Panc1 (cell line): Measurements from ENCODE around the gene REG4.

DNA sequence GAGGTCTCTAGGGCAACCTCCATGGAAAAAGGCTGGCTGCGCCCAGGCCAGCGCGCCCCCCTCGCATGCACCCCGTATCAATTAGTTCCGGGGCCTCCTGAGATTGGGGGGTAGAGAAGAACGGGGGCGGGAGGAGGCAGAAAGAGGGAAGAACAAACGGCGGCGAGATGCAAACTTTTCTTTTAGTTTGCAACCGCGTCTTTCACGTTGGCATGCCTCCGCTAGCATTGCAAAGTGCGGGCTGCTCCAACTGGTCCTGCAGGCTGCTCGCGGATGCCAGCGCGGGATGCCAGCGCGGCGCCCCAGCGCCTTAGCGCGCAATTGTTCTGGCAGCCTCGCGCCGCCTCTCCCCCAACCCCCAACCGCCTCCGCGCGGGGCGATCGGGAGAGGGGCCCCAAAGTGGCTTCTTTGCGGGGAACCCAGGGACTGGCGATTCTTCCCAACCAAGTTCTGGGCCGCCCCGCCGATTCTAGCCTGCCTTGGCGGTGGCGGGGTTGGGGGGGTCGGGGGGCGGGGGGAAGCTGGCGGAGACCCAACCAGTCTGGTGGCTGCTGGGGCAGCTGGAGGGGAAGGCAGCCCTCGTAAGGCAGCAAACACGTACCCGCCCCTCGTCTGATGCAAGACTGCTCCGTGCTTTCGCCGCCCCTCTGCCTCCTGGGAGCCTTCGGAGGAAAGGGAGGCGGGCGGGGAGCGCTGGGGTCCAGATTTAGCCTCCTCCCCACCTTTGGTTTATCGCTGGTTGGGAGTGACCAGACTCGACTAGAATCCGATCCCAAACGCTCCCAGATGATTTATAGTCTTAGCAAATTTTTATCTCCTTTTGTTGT lies 663 bp downstream of the PHGDH start:
- RRBS, 2 experiments, result no CpG with 5 or more reads among the region's 60 CpGs

DNA sequence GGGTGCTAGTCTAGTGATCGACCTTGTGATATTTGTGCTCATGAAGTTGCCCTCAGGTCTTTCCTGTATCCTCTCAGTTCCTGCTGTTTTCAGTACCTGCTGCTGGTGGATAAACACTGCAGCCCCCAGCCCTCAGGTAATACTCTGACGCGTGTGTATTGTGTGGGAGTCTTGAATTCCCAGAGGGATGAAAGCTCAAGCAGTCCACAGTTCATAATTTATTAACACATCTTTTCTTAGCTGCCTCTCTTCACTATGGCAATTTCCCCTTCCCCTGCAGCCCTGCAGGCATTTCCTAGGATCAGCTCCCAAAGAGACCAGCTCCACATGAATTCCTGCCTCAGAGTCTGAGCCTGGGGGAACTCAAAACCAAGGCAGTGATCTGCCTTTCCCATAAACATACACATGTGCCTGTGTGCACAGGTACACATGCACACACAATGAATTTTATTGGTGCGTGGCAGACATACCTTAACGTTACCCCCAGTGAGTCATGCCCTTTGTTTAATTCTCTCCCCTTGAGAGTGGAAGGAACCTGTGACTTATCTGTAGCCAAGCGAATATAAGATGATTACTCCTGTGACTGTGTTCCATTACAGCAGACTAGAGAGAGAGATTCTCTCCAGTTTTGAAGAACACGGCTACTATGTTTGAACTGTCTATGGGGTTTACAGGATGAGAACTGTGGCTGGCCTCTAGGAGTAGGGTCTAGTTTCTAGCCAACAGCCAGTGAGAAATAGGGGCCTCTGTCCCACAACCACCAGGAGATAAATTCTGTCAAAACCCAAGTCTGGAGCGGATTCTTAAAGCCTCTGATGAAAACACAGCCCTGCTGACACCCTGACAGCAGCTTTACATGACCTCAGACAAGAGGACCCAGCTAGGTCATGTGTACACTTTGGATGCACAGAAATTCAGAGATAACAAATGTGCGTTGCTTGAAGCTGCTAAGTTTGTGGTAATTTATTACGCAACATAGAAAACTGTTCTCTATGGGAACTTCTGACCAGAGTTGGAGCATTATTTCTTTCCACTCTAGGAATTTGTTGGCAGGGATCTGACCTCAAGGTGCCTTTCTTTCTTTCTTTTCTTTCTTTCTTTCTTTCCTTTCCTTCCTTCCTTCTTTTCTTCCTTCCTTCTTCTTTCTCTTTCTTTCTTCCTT lies 14.3 kb upstream of the HMGCS2 start:
- RRBS, 2 experiments, result no CpG with 5 or more reads among the region's 10 CpGs

GRCh38 chr1:119783840-119784530 lies 15.3 kb upstream of the HMGCS2 start:
- RRBS, 2 experiments, result no CpG with 5 or more reads among the region's 5 CpGs

DNA sequence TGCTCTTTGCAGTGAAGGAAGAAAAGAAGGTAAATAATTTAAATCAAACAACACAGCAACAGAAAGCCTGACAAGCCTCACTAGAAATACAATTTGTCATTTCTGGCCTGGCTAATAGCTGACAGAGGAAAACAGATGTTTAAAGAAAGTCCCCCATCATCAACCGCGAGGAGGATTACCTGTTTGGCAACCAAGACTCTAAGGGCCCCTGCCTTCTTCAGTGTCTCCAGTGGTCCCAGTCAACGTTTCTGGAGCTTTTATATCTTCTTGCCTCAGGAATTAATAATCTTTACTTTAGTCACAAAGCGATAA lies at the start of gene REG4:
Gene REG4, minus strand, starts transcription at position 231 of the 312 bp plus-strand sequence.
- RRBS, 2 experiments, result no CpG with 5 or more reads among the region's 4 CpGs

DNA sequence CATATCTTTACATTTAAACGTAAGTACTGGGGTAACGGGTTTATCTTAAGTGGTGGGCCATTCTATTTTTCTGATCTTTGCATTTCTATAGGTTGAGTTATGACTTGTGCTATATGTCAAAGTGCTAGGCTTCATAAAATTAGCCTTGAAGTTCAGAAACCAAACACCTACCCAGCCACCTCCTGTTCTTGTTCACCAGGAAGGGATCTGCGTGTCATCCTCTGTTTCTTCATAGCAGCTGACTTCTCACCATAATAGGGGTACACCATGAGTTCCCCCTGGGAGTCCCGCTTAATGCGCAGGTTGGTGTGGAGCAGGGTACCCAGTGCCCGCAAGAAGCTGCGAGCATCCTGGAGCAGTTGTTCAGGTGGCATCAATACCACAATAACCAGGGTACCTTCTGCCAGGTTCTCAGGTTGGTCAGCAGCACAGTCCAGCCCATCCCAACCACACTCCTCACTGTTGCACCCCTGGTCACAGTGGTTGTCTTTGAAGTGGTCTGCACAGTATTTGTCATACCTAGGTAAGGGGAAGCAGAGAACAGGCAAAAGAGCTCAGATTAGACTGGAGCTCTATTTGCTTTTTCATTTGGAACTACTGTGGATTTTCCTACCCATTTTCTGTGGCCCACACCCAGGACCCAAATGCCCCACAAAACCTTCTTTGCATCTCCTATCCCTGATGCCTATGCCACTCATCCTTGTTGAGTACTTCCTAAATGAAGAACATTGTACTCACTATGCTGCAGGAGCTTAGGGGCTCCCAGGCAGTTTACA lies 27.3 kb upstream of the ADAM30 start:
- RRBS, 2 experiments, result no CpG with 5 or more reads among the region's 7 CpGs

GRCh38 chr1:119980078-119980486 lies 83.8 kb upstream of the ADAM30 start:
- RRBS, 2 experiments, result no CpG with 5 or more reads among the region's 5 CpGs

GRCh38 chr1:120068788-120069064 lies 736 bp downstream of the NOTCH2 start:
- RRBS, 2 experiments, result no CpG with 5 or more reads among the region's 23 CpGs

- RRBS, 2 experiments, result no CpG with 5 or more reads among the region's 98 CpGs
Measured at GRCh38 chr1:120341231-120342362, 73.2 kb upstream of the NBPF8 start.

DNA sequence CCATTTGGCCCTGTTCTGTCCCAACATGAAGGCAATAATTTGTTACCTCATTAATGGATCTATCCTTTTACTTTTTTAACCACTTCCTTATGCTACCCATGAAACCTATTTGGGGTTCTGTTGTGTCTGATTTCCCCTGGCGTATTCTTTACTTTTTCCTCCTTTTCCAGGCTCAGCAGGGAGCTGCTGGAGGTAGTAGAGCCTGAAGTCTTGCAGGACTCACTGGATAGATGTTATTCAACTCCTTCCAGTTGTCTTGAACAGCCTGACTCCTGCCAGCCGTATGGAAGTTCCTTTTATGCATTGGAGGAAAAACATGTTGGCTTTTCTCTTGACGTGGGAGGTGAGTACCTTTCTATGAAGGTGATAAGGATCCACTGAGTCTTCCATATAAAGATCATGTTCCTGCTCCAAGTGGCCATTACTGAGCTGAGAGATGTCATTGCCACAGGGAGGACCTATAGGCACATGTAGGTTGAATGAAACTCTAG lies 49.4 kb downstream of the NBPF8 start:
- RRBS, 2 experiments, result no CpG with 5 or more reads among the region's 3 CpGs

GRCh38 chr1:121396393-121397418 lies 211.9 kb downstream of the SRGAP2C start:
- RRBS, 2 experiments, result no CpG with 5 or more reads among the region's 100 CpGs

DNA sequence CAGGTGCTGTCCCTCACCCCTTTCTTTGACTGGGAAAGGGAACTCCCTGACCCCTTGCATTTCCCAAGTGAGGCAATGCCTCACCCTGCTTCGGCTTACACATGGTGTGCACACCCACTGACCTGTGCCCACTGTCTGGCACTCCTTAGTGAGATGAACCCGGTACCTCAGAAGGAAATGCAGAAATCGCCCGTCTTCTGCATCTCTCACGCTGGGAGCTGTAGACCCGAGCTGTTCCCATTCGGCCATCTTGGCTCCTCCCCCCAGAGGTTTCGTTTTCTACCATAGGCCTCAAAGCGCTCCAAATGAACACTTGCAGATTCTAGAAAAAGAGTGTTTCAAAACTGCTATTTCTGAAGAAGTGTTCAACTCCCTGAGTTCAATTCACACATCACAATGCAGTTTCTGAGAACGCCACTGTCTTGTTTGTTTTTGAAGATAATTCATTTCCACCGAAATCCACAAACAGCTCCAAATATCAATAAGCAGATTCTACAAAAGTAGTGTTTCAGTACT lies 3782.9 kb downstream of the SRGAP2C start:
- RRBS, 2 experiments, result no CpG with 5 or more reads among the region's 11 CpGs

GRCh38 chr1:143326808-143327219 lies 579.0 kb downstream of the H3-7 start:
- RRBS, 2 experiments, result no CpG with 5 or more reads among the region's 63 CpGs

GRCh38 chr1:143972410-143972780 lies 609 bp upstream of the FAM72C start:
- RRBS, 2 experiments, result no CpG with 5 or more reads among the region's 22 CpGs

GRCh38 chr1:144546133-144547221 lies 46.2 kb upstream of the PPIAL4F start:
- RRBS, 2 experiments, result no CpG with 5 or more reads among the region's 40 CpGs

- RRBS, 2 experiments, result no CpG with 5 or more reads among the region's 25 CpGs
Measured at GRCh38 chr1:144552064-144552472, 40.6 kb upstream of the PPIAL4F start.

GRCh38 chr1:145189220-145189646 lies 52.7 kb downstream of the PPIAL4D start:
- RRBS, 2 experiments, result no CpG with 5 or more reads among the region's 5 CpGs

DNA sequence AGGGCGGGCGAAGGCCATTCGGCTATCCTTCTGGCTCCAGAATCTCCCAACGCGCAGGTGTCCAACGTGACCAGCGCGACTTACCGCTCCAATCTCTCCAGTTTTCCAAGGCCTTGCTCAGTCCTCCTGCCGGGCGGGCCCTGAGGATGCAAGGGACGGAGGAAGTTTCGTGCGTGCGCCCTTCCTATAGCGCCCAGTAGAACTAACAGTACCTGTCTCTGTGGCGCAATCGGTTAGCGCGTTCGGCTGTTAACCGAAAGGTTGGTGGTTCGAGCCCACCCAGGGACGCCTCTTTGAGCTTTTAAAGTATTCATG lies 45.5 kb upstream of the PPIAL4D start:
- RRBS, 2 experiments, result no CpG with 5 or more reads among the region's 24 CpGs

DNA sequence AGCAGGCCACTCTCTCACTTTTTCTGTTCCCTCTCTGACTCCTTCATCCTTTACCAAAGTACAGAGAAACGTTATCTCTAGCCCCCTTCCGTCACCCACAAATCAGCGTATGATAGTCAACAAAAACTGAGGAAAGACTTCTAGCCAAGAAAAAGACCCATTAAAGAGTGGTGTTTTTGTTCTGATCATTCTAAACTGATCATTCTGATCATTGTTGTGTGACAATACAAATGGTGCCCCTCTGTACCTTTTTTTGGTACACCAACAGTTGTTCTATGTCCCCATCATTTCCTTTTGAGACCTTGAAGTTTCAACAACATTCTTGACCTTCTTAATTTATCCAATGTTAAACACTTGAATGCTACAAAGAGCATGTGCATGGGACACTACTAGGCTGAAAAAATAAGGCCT lies 25.2 kb downstream of the CD160 start:
- RRBS, 2 experiments, result no CpG with 5 or more reads among the region's 3 CpGs

DNA sequence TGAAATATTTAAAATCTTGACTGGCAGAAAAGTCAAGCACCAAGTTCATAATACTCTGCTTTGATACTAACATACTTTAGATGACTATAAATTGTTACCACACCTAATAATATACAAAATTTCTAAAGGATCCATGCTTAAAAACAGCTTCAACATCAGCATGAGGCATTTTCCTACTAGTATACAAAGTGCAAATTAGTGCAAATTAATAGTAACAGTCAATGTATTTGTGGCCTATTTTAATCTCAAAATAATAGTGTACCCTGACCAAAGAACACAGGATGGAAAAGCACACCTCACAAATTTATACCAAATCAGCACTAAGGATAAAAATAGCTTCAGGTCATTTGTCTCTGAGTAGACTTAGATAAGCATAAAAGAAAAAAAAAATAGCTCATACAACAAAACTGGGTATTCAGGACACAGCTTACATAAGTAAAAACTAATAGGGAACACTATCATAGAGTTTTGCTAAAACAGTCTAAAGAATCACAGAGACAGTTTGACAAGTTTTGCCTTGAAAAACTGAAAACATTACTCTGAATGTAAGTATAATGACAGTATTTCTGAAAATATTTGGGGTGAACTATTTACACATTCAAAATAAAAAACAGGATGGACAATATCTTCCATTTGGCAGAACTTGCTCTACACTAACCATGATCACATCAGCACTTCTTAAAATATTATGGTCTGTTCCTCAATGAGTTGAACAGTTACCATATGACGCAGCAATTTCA lies 46.5 kb downstream of the RNF115 start:
- RRBS, 2 experiments, result no CpG with 5 or more reads among the region's 1 CpG